Ileum (tissue), 1 donor: ENCODE measurements around a stretch of chr6.

GRCh38 chr6:18209730-18210359 is 54.5 kb downstream of the DEK start:
- PRO-cap = no peak

DNA sequence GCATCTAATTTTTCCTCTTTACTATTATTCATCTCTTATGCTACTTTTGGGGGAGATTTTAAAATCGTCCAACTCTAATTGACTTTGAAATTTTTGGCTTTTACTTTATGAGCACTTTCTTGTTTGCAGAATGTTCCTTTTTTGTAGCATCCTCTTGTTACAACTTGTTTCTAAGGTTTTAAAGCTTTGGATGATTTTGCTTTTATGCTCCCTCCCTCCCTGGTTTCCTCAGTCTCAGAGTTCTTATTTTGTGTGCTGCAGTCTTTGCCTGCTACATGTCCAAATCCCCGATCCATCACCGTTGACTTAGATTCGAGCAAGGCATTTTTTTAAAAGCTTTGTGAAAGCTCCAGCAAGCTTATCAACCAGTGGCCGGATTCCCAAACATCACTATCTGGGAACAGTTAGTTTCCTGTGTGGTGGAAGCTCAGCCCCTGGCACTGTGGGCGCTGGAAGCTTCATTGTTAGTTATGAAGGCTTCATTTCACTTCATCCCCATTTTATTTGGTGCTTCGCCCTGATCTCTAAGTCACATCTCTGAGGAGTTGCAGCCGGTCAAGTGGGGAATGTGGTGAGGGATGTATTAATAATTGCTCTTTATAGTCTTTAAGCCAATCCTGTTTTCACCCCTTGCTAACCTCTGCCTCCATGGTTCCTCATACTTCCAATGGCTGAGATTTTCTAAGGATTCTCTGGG is 44.8 kb downstream of the DEK start:
- PRO-cap = no peak

GRCh38 chr6:18256314-18256513 is 8.1 kb downstream of the DEK start:
- PRO-cap = no peak

DNA sequence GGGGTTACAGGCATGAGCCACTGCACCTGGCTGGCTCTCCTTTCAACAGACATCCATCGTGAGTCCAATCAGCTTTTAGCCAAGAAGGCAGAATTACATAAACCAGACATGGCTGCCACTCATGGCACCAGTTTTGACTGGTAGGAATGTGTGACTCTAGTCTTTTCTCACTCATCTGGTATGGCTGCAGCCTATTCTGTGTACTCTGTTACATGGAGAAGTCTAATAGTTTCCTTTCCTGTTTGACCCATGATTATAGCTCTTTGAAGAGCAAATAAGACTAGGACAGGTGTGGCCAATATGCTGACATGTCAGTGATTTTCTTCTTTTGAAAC is 27.0 kb upstream of the RNF144B start:
- PRO-cap = no peak

DNA sequence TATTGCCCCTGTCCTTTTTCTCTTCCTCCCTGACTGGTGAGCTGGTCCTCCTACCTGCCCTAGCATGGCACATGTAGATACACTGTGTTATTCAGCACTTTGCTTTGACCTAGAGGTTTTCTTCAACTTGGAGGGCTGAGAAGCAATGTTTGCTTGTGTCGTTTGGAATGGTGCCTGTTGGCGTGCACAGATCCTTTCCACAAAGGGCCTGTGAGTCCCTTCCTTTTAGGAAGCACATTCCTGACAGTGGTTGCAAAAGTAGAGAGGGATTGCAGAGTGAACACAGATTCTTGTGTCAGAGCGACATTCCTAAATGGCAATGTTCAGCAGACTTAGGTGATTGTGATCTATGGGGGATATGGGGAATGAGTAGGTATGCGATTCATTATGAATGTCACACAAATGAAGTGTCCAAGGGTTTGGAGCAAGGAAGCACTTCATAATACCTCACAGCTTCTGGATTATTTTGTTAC is 850 bp upstream of the RNF144B start:
- PRO-cap = no peak

DNA sequence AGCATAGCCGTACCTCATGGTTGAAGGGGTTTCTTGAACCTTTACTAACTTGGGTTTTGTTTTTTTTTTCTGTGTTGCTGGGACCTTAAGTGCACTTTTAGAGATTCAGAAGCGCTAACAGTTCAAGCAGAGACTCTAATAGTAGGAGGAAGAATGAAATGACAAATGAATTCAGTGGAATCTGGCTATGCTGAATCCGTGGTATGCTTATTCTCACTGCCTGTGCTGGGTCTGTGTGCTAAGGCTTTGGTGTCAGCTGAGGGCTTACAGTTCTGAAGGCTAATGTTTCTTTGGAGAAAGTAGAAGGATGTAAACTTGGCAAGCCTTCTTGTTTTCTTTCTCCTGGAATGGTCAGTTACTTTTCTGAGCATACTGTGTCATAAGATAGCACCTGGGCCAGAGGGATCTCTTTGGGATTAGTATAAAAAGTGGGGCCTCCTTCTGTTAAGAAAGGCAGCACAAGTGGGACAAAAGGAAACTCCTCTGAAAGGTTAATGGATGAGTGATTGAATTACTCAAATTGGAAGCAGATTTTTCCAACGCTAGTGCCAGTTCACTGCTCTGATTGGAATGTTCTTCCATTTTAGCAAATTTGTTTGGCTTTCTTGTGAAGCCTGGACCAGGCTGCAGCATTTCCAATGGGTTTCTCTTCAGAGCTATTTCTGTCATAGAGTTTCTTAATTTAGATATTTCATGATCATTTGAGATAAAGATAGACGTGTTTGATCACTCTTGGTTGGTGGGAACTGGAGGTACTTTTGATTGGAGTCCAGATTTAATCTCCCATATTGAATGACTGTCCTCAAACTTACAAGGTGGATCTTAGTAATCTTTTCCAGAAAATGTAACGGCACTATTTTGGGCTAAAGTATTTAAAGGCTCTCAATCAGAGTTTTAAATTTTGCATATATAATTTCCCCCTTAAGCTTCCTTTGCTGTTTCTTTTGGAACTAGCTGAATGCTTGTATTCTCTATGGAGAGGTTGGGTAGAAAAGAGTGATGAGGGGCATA is 28.9 kb downstream of the RNF144B start:
- PRO-cap = no peak

DNA sequence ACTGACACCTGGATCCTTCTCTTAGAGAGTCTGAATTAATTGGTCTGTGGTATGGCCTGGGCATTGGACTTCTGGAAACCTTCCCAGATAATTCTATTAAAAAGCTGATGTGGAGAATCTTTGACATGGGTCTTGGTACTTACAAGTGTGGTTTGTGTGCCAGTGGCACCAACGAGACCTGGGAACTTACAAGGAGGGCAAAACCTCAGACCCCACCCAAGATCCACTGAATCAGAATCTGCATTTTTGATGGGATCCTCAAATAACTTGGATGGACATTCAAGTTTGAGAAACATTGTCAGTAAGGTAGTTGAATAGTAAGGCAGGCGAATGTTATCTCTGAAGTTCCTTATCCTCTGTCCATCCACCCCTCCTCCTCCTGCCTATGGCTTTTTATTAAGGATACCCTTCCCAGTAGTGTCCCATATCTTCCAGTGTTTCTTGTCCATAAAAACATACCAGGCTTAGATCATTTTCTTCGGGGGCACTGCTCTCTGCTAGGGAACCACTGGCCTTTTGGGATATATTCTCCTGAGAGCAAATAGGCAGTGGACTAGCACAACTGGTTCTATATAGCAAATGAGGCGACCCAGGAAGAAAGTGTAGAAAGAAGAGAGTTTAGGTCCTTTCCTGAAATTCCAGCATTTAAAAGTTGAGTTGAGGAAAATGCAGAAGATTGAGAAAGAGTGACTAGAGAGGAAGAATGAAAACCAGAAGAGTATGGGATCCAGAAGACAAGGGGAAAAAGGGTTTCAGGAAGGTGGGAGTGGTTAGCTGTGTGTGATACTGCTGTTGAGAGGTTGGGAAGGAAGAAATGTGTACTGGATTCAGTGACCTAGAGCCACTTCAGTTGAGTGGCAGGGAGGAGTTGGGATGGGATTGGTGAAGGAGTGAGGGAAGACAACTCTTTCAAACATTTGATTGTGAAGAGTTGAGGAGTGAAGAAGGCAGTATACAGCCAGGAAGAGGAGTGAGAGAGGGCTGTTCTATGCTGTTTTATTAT is 32.0 kb downstream of the RNF144B start:
- PRO-cap = no peak

GRCh38 chr6:18501571-18502189 is 114.5 kb downstream of the RNF144B start:
- PRO-cap = no peak

GRCh38 chr6:19838976-19839726 is 2.0 kb downstream of the ID4 start:
- PRO-cap = no peak

DNA sequence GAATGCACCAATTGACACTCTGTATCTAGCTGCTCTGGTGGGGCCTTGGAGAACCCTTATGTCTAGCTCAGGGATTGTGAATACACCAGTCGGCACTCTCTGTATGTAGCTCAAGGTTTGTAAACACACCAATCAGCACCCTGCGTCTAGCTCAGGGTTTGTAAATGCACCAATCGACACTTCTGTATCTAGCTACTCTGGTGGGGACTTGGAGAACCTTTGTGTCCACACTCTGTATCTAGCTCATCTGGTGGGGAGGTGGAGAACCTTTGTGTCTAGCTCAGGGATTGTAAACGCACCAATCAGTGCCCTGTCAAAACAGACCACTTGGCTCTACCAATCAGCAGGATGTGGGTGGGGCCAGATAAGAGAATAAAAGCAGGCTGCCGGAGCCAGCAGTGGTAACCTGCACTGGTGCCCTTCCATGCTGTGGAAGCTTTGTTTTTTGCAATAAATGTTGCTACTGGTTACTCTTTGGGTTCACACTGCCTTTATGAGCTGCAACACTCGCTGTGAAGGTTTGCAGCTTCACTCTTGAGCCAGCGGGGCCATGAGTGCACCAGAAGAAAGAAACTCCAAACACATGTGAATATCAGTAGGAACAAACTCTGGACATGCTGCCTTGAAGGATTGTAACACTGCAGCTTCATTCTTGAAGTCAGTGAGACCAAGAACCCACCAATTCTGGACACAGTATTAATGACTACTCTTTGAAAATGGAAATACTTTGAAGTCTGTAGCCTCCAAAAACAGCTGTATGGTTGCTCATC is 89.8 kb upstream of the MBOAT1 start:
- PRO-cap = no peak

DNA sequence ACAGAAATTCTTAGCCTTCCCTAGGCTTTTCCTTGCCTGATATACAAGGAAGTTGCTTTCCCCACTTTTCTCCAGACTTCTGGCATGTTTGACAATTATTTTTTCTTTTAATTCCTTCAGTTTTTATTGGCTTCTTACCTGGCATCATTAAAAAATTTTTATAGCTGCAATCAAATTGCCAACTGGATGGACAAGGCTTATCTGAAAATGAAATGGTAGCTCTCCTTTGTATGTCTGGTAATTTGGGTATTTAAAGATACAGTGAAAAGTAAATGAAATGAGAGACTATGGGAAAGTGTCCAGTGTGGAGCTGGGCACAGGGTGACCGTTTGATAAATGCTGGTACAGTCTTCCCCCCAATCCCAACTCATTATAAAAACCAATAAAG is 15.3 kb downstream of the E2F3 start:
- PRO-cap = no peak

DNA sequence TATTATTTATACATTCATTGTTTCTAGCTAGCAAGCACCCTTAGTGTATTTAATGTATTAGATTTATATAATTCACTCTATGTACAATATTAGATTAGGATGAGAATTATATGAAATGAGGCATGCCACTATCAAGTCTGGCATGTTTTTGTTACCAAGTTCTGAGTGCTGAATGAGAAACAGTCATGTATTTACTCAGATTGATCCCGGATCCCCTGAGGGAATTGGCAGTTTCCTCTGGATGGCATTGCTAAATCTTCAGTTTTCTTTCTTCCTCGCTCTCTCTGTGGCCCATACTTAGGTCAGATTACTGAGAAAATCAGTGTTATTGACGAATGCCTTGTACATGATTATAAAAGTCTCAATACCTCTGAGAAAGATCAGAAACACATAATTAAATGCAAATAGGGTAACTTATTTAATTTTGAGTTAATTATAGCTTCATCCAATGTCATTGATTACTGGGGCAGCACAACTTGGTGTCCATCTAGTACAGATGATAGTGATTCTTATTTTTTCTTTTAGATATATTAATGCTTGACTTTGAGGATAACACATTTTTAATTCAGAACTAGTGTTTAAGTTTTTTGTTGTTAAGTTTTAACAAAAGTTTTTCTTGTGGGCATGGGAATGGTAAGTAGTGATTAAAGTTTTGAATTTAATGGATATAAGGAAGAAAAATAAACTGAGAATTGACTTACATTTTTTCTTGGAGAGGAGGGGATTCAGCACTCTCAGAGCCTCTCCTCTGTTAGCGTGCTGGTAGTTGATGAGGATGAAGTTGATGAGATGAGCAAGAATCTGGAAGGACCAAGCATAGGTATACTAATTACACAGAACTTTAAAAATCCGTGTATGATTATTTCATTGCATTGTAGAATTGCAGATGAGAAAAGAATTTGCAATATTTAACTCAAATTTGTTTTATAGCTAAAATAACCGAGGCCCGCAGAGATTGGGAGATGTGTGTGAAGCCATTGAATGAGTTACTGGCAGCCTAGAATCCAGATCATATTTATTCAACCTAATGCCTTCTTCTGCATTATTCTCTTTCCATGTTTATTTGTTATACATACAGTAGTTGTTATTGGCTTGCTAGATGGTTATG is 66.9 kb downstream of the CDKAL1 start:
- PRO-cap = no peak

DNA sequence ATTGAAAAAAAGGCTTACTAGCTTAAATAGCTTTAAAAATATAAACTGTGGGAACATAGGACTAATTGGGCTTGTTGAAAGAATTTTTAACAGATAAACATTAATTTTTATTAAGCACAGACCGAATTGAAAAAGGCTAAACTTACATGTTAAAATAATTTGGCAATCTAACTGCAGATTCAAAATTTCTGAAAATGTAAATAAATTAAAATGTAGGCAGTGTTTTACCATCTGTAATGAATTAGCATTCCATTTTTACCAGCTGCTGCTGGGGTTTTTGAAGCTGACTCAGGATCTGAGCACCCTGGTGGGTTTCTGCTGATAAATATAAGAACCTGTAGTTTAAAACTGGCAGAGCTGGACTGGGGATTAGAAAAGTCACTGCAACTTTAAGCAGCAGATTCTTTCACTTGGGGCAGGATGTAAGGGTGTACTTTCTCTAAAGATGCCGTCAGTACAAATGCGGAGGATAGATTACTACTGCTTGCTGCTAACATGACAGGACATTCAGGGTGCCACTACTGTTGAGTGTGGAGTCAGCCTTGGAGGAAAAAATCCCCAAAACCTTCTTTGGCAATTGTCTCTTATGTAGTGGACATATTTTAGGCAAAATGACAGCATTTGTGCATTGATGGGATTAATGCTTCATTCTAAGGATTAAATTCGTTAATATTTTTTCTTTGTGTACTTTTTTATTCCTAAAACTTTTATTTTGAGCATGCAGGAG is 341.8 kb downstream of the CDKAL1 start:
- PRO-cap = no peak

- PRO-cap = no peak
Measured at GRCh38 chr6:21032741-21033771, 498.8 kb downstream of the CDKAL1 start.

DNA sequence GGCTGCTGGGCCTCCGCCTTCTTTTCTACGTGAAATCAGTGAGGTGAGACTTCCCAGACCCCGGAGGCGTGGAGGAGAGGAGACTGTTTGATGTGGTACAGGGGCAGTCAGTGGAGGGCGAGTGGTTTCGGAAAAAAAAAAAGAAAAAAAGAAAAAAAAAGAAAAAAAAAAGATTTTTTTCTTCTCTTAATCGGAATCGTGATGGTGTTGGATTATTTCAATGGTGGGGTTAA is 3.2 kb downstream of the SOX4 start:
- PRO-cap = no peak

DNA sequence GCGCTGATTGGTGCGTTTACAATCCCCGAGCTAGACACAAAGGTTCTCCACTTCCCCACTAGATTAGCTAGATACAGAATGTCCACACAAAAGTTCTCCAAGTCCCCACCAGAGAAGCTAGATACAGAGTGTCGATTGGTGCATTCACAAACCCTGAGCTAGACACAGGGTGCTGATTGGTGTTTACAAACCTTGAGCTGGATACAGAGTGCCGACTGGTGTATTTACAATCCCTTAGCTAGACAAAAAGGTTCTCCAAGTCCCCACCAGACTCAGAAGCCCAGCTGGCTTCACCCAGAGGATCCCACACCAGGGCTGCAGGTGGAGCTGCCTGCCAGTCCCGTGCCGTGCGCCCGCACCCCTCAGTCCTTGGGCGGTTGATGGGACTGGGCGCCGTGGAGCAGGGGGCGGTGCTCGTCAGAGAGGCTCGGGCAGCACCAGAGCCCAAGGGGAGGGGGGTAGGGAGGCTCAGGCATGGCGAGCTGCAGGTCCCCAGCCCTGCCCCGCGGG is 16.0 kb downstream of the SOX4 start:
- PRO-cap = no peak

DNA sequence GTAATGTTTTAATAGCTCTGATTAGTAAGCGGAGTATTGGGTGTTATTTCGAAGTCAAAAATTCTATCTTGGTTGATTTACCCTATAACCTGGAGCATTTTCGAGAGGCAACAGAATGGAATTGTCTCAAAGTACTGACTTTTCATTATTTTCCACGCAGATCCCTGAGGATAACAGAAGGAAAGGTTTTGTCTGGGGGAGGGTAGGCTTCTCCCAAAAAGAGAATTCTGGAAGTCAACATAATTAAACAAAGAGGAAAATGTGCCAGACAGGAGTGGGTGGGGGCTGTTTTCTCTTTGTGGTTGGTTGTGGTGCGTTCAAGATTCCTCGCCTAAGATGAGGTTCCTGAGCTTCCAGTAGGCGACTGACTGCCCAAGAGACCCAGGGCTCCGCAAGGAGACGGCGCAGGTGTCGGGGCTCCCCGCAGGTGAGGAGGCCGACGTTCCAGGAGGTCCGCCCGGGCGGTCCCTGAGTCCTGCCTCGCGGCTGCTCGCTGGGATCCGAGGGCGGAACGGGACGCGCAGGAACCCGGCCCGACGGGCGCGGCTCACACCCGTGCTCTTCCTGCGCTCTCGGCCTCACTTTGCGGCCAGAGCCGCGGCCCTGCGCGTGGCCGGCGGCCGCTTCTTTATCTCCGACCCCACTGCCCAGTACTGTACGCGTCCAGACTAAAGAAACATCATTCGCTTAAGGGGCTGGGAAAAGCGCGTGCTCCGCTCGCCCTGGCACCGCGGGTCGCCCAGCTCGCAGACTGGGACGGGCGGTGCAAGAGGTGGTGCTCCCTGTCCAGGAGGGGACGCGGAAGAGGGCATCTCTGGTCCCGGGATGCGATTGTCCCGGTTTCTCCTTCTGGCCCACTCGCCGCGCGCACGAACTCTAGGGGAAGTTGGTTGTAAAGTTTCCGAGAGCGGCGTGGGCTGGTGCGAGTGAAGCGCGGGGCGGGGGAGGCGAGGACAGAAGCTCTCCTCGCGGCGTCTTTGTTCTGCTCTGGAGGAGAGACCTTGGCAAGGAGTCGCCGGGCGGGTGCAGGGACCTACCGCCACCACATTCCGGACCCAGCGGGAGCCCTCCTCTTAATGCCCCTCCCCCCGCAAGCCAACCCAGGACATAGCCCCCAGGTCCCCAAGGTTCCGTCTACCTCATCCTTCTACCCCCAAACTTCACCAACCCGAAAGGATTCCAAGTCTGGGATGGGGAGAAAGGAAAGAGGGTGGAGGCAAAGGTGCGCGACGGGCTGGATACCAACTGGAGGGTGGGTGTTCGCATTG is 70.8 kb downstream of the SOX4 start:
- PRO-cap = no peak

GRCh38 chr6:21856862-21857214 is 263.3 kb downstream of the SOX4 start:
- PRO-cap = no peak

- PRO-cap = no peak
Measured at GRCh38 chr6:21887239-21888127, 293.9 kb downstream of the SOX4 start.

- PRO-cap = no peak
Measured at GRCh38 chr6:21951324-21951689, 345.5 kb downstream of the PRL start.